Mucosa of descending colon (tissue), 1 donor: ENCODE data around the genes IL7R and NADK2.

DNA sequence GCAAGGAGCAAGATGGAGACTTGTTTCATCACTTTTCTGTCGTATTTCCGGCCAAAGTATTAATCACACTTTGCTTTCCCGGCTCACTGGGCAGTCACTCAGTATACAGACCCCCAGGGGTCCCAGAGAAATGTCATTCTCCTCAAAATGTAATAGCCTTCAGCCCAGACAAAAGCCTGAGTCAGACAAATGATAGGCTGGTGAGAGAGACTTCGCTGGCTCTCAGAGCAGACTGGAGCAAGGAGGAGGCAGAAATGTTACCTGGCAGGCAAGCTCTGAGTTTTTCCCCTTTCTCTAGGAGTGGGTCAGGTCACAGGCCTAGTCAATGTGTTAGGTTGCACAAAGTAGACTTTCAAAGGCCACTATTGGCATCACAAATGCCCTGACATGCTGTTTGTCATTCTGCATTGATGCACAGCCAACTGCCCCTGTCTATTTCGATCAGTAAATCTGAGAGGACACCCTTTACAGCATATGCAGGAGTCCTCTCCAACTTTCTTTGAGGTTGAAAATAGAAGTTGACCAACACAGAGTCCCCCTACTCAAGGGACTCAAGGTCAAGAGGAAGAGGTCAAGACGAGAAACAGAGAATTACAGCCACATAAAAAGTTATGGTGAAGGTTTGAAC is 15.5 kb upstream of the C1QTNF3 start:
- PRO-cap: no peak

DNA sequence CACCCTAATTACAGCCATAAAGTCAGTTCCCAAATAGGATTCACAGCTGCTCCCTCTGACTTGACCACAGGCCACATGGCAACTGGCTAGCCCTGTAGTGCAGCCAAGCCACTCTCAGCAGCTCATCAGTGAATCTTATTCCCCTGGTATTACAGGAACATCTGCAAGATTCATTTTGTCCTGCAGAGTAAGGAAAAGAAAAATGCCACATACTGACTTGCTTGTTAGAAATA is 244.7 kb upstream of the RAI14 start:
- PRO-cap: no peak

- PRO-cap: no peak
Observed at GRCh38 chr5:34564093-34565231, 91.7 kb upstream of the RAI14 start.

- PRO-cap: unidirectional peak, plus-strand start at chr5:34655553; bidirectional peak, plus-strand start at chr5:34655691, minus-strand start at chr5:34655665
Observed at GRCh38 chr5:34655187-34655997, 736 bp upstream of the RAI14 start.

DNA sequence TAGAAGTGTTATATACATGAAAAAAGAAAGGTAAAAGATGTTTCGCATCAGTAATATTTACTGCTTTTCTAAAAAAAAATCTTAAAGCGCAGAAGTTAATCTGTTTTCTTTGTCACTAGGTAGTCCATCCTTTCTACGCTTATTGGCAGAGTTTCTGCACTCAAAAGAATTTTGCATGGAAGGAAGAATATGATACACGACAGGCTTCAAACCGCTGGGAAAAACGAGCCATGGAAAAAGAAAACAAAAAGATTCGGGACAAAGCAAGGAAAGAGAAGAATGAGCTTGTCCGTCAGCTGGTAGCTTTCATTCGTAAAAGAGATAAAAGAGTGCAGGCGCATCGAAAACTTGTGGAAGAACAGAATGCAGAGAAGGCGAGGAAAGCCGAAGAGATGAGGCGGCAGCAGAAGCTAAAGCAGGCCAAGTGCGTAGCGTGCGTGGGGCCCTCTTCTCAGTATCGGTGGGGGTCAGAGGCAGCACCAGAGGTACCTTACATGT is 7.9 kb downstream of the DNAJC21 start:
- PRO-cap: no peak

DNA sequence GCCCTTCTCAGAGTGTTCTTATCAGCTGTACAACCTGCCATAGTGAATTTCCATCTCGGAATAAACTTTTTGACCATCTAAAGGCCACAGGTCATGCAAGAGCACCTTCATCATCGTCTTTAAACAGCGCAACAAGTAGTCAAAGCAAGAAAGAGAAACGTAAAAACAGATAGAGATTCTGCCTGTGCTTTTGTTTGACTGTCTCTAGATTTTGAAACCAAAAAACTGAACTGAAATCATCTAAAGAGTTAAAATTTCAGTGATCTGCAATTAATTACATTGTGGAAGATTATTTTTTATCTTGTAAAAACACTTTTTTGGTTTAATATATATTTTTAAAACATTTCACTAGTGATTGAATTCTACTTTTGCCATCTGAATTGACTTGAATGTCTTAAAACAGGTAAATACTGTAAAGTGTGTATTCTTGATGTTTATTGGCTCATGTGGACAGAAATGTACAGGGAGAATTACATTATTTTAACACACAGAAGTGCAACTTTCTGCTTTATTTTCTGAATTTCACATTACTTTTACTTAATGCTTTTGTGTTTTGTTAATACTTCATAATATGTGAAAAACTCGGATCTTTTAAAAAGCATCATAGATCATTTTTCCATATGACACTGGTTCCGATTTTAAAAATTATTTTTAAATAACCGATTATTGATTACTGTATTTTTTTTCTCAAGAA is 25.3 kb downstream of the DNAJC21 start:
- PRO-cap: no peak

DNA sequence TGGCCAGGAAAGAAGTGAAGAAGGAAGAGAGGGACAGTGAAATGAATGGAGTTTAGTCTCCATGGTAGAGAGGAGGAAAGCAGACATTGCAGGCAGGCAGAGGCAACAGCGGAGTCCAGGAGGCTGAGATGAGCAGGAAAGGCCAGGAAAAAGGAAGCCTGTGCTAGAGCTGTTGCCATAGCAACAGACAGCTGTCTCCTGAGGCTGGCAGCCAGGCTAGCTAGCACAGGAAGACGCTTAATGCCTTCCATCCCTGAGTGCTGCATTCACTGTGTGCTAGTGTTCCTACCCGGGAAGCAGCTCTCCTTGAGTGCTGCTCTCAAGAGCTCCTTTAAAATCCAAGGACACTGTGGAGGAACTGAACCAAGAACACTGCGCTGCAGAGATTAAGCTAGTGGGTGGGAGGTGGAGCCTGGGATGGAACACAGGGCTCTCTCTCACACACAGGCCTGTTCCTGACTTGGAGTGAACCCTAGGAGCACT is 53.5 kb upstream of the IL7R start:
- PRO-cap: no peak

GRCh38 chr5:35817164-35817557 is 39.5 kb upstream of the IL7R start:
- PRO-cap: bidirectional peak, plus-strand start at chr5:35817240, minus-strand start at chr5:35816998; unidirectional peak, plus-strand start at chr5:35817430

DNA sequence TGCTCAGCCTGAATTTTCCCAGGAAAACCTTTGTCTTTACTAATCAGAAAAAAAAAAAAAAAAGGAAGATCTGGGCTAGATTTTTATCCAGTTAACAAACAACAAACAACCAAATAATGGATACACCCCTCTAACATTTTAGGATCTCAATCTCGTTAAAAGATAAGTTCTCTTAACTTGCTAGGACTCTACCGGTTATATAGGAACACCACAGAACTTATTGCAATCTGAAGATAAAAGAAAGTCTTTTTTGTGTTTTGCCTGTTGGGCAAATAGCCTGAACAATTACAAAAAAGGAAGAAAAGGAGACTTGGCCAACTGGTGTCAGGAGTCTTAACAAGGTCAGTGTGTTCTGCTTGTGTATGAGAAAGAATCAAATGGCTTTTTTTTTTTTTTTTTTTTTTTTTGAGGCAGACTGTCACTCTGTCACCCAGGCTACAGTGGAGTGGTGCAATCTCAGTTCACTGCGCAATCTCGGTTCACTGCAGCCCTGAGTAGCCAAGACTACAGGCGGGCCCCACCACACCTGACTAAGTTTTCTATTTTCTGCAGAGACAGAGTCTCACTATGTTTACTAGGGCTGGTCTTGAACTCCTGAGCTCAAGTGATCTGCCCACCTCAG is 3.2 kb upstream of the IL7R start:
- PRO-cap: bidirectional peak, plus-strand start at position 482 of the sequence, minus-strand start at position 347 of the sequence

DNA sequence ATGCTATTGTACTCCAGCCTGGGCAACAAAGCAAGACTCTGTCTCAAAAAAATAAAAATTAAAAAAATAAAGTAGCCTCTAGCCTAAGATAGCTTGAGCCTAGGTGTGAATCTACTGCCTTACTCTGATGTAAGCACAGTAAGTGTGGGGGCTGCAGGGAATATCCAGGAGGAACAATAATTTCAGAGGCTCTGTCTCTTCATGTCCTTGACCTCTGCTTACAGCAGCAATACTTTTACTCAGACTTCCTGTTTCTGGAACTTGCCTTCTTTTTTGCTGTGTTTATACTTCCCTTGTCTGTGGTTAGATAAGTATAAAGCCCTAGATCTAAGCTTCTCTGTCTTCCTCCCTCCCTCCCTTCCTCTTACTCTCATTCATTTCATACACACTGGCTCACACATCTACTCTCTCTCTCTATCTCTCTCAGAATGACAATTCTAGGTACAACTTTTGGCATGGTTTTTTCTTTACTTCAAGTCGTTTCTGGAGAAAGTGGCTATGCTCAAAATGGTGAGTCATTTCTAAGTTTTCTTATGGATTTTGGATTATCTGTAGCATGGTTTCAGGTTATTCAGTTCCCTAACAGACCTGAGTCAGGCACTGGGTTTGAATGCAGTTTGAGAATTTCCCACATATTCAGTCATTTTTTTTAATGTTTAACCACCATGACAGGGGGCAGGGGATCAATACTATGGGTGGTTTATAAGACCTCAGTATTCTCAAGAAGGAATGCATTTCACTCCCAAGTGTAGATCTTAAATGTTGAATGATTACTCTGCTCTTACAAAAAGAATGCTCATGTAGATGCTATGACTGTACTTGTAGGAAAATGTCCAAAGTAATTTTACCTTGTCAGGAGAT is at the start of gene IL7R:
TSS of gene IL7R (plus strand) at position 342 of the 861 bp plus-strand sequence.
- PRO-cap: bidirectional peak, plus-strand start at position 373 of the sequence, minus-strand start at position 247 of the sequence

- PRO-cap: no peak
Observed at GRCh38 chr5:35857440-35858294, 976 bp downstream of the IL7R start.

DNA sequence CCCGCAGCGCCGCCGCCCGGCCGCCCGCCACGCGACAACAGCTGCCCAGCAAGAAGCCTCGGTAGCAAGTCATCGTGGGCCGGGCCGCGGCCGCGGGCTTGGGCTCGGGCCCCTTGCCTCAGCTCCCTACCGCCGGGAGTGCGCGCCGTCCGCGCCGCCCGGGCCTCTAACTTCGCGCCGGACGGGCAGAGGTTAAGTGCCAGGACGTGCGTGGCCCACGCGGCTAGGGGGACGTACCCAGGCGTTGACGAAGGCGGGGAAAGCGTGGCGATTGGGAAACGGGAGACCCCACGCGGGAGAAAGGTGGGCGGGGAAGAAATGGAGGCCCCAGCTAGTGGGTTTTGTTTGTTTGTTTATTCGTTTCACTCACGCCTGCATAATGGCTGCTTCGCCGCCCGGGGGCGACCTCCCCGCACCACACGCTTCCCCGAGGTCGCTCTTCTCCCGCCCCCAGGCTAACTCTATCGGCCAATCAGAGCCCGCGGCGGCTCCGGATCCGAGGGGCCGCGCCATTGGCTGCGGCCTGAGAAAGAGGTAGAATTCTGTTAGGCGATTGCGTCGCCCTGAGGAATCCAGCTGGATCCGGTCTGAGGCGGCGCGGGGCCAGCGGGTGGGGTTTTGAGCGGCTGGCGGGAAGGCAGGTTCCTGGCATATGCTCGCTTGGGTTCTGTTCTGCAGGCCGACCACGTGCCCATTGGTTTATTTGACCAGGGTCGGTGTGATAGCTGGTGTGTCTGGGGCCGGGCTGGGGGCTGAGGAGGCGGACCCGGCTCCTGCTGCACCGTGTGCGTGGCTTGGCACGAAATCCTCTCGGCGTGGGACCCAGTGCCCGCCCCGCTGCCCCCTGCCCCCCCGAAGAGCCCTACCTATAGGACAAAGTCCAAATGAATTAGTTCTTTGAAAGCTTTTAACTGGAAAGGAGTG is at the start of gene NADK2:
TSS of gene NADK2 (minus strand) at position 200 of the 924 bp plus-strand sequence.
- PRO-cap: bidirectional peak, plus-strand start at position 501 of the sequence, minus-strand start at position 160 of the sequence

DNA sequence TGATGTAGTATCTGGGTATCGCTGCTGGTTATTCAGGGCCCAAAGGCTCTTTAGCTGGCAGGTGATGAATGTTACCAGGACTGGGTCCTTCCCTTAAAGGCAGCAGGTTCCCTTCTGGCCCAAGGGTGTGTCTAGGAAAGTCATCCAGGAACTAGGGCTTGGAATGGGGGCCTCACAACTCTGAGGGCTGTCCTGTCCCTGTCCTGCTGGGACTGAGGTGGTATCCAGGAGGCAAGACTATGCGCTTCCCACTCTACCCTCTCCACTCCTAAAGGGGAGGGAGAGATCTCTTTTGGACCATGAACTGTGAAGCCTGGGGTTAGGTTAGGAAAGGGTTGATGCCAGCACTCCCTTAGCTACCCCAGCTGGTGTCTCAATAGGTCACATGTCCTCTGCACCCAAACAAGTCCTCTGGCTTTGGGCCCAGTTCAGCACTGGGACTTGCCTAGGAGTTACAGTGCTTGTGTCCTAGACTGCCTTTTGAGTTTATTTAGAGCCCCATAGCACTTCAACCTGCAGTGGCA is 22.4 kb upstream of the RANBP3L start:
- PRO-cap: no peak

DNA sequence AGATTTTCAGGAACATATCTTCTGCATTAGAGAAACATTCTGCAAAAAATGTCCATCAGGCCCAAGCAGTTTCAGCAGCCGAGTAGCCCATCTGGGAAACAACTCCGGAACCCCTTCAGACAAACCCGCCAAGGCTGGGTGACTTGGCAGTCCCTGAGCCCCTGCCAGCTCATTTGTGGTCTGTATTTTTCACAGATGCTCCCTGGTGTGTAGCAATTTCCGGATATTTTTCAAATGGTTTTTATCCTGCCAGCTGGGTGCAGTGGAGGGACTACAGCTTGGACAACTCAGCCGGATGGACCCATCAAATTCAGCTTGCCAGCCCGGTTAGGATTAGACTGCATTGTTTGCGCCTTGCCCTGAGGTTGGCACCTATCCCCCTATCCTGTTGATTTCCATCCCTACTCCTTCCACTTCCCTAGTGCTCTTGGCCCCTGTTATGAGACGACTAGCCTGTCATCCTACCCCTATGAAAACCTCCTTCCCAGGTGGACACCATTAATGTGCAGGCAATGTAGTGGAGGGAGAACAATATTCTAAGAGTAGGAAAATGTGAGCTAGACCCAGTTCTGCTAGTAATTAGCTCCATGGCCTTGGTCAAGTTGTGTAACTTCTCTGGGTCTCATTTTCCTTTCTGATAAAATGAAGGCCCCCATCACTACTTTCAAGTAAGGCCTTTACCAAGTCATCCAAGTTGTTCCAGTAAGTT is 102.4 kb upstream of the RANBP3L start:
- PRO-cap: no peak

DNA sequence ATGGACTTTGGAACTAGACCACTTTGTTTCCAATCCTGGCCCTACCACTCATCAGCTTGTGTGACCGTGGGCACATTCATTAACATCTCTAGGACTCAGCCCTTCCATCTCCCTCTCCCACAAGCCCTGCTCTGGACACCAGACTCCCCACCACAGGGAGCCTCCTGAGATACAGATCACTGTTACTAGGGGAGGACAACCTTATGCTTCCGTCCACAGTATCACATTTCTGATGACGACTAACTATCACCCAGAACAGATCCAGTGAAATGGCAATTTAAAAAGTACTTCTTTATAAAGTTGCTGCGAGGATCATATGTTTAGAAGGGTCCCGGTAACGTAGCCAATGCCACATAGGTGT is 132.5 kb upstream of the NIPBL start:
- PRO-cap: no peak

DNA sequence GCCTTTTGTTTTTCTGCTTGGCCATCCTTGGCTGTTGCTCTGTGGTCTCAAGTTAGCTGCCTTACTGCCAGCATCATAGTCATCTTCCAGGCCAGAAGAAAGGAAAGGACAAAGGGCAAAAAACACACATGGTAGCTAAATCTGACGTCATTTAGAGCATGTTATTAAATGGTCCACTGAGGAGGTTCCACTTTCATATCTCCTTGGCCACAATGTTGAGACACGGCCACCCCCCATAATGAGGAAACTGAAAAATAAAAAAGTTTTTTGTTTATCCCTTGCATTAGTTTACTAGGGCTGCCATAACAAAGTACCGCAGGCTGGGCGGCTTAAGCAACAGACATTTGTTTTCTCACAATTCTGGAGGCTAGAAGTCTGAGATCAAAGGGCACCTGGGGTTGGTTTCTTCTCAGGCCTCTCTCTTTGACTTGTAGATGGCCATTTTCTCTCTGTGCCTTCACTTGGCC is 106.4 kb upstream of the NIPBL start:
- PRO-cap: unidirectional peak, minus-strand start at position 66 of the sequence

DNA sequence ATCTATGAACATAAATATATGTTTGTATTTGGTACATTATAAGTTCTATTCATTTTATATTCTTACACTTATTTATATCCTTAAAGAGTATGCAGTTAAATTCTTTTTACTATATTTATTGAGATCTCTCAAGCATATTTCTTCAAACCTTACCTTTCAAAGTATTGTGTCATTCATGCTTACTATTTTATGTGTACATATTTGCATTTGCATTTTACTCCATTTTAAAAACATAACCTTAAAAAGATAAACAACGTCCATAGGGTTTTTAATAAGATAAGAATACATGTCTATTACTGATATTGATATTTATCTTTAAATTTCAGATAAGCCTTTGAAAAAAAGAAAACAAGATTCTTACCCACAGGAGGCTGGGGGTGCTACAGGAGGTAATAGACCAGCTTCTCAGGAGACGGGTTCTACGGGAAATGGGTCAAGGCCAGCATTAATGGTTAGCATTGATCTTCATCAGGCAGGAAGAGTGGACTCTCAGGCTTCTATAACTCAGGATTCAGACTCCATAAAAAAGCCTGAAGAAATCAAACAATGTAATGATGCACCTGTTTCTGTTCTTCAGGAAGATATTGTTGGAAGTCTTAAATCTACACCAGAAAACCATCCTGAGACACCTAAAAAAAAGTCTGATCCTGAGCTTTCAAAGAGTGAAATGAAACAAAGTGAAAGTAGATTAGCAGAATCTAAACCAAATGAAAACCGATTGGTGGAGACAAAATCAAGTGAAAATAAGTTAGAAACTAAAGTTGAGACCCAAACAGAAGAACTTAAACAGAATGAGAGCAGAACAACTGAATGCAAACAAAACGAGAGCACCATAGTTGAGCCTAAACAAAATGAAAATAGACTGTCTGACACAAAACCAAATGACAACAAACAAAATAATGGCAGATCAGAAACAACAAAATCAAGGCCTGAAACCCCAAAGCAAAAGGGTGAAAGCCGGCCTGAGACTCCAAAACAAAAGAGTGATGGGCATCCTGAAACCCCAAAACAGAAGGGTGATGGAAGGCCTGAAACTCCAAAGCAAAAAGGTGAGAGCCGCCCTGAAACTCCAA is 108.1 kb downstream of the NIPBL start:
- PRO-cap: no peak

GRCh38 chr5:37064616-37064914 is 184.6 kb downstream of the CPLANE1 start:
- PRO-cap: no peak

- PRO-cap: unidirectional peak, plus-strand start at chr5:37837628
Observed at GRCh38 chr5:37837356-37838127, 2.3 kb downstream of the GDNF start.

DNA sequence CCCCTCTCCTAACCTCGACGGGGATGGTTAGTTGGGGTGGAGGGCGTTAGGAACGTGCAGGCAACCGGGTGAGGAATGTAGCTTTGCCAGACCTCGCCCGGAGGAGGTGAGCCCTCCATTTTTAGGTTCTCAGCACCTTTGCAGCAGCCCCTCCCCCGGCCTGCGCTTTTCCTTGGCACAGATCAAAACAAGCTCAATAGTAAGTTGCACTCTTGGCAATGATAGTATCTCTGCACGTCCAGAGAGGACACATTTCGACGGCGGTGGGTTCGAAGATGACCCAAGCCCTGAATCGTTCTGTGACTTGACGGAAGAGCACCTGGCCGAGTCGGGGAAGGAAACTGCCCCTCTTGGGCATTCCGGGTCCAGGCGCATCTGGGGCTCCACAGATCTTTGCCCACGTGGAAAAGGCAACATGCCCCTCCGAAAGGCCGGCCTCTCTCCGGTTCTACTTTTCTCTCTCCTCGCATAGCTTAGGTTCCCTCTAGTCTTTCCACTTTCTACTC is 907 bp downstream of the GDNF start:
- PRO-cap: no peak